AG08470 (cell line): ENCODE data around the genes LCE2D and LCE1D.

GRCh38 chr1:151049775-151050278 lies 2.3 kb downstream of the C1orf56 start:
- RRBS: no CpG with 5 or more reads among the region's 4 CpGs

- RRBS: no CpG with 5 or more reads among the region's 3 CpGs
Measured at GRCh38 chr1:151060800-151061471, 739 bp downstream of the MLLT11 start.

GRCh38 chr1:151144592-151145560 lies 1.6 kb downstream of the SEMA6C start:
- RRBS: no CpG with 5 or more reads among the region's 13 CpGs

- RRBS: no CpG with 5 or more reads among the region's 5 CpGs
Measured at GRCh38 chr1:151164581-151165043, 1.1 kb downstream of the LYSMD1 start.

- RRBS: no CpG with 5 or more reads among the region's 19 CpGs
Measured at GRCh38 chr1:151198194-151198484, 213 bp upstream of the PIP5K1A start.

DNA sequence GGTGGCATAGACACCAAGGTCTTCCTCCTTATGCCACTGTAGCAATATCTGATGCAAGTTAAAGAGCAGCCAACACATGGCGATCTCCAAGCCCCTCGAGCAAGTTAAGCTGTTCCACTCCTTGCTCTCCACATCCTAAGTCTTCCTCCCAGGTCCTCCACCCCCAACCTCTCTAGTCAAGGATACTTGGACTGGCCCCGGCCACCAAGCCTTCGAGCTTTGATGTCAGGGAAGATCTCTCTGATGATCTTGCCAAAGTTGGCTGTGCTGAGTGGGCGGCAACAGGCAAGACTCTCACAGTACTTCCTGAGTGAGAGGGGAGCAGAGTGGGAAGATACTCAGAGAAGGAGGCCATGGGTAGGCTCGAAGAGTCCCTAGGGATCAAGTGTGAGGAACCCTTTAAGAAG lies 2.8 kb downstream of the RFX5 start:
- RRBS: no CpG with 5 or more reads among the region's 6 CpGs

DNA sequence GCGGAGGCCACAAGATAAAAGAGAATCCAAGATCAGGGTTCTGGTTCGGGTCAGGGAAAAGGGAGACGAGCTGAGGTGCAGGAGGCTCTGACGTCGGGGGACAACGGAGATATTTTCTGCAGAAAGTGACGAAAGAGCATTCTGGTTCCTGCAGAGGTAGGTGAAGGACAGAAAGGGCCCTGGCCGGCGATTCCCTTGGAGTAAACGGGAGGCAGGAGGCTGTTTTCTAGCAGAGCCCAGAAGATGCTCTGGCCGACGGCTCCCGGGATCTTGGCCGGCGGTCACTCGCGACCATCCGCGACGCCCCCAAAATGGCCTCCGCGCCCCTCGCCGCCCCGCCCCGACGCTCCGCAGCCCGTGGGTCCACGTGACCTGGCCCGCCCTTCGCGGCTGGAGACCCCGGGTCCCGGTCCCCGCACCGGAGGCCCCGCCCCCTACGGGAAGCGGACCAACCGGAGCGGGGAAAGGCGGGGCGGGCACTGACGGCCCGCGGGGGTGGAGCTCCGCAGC lies 287 bp upstream of the CGN start:
- RRBS: 5% methylated on average over 6 of the region's 48 CpGs

DNA sequence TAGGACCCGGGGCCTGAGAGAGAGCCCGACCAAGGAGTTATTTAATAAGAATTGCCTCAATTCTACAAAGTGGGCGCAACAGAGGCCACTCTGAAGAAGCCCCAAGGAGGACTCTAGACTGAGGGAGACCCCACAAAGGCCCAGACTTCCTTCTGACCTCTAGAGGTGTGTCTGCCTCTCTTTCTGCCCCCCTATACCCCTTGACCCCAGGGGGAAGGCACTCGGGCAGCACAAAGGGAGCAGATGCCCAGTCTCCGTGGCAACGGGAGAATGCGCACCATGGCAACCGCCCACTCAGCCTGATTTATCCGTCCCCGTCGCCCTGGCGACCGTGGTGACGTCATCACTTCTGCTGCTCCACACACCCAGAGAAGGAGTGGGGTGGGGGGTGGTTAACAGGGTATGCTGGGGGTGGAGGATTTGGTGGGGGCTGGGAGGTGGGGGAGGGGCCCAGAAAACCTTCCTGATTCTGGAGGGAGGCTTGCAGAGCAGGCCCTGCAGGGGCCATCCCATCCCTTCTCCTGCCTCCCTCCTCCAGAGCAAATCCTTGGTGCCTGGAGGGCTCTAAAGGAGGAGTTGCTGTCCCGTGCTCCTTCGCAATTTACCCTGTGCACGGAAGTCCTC lies 6.4 kb downstream of the CELF3 start:
- RRBS: no CpG with 5 or more reads among the region's 17 CpGs

DNA sequence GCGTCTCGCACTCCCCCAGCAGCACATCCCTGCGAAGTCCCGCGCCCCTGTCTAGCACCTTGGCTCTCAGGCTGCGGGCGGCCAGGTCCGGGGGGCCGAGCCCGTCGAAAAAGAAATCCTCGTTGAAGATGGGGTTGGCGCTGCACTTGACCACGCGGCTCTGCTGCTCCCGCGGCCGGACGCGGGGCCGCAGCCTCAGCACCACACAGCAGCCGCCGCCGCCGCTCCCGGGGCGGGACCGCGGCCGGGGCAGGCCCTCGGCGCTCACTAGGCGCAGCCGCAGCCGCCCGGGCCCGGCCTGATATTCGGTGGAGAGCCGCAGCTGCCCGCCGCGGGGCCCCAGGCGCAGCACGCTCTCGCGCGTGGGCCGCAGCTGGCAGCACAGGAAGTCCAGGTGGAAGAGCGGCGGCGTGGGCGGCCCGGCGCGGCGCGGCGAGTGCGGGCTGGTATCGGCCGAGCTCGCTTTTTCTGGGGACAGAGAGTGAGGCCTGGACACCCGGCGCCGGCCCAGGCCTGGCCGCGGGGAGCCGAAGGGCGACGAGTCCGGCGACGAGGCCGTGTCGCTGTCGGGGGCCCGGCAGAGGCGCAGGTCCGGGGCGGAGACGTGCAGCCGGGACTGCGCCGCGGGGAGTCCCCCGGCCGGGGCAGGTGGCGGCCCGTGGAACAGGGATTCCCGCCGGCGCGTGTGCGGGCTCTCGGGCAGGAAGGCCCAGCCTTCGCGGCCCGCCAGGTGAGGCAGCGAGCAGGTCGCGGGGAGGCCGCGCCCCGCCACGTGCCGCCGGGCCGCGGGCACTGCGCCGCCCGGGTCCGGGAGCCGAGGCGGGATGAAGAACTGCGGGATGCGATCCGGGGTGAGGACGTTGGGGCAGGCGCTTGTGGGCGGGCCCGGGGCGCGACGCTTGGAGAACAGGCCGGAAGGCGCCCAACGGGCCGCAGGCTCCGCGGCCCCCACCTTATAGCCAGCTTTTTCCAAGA lies 1.3 kb downstream of the C2CD4D start:
- RRBS: 13% methylated on average over 63 of the region's 131 CpGs

- RRBS: no CpG with 5 or more reads among the region's 3 CpGs
Measured at GRCh38 chr1:151897905-151898128, 11.5 kb downstream of the THEM4 start.

DNA sequence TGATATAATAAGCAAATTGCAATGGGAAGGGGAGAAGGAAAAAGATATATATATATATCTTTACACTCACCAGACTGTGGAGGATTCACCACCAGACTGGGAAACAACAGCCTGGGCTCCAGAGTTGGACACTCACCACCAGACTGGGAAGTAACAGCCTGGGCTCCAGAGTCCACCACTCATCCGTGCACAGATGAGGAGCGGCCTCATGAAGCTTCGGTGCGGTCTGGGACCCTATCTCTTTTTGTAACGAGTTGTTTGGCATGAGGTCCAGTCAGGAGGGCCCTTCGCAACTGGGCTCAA lies 40.3 kb downstream of the S100A10 start:
- RRBS: no CpG with 5 or more reads among the region's 6 CpGs

DNA sequence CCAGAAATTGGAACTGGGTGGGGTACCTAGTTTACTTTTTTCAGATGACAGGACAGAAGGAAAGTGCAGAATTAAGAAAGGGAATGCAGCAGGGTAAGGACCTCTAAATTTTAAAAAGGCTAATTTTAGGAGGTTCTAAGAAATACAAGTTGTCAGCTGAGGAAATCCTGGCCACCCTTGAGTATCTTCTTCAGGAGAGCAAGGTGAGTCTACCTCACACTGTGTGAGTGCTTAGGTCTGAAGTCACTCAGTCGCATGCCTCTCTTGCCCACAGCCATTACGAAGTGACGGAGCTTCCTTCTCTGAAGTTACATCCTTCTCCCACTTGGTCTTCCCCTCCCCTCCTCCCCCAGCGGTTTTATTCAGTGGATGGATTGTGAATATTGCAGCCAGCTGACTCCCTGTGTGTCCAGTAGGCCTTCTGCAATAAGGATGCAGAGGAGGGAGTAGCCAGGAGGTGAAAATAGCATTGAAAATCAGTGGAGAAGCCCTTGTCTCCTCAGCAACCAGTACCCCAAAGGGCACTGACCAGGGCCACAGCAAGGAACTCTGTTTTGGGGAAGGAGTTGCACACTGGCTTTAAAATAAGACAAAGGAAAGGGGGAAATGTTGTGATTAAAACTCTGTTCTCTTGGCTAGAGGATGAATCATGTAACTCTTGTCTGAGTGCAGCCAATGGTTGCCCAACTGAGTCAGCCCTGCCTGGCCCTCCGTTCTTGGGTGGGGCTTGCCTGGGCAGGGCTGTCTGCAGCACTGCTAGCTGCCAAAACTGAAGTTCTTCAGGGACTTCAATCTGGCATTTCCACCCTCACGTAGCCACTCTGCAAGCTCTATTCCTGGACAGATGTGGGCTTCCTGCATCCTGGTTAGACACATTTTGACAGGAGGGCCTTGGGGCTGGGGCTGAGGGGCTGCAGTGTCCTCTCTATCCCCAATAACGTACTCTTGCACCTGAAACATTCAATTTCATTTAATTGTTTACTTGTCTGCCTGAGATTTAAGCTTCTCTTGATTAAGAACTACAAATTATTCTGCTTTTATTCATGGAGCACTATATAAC lies 4.3 kb downstream of the S100A10 start:
- RRBS: no CpG with 5 or more reads among the region's 7 CpGs

GRCh38 chr1:152031299-152032308 lies 5.2 kb downstream of the S100A11 start:
- RRBS: no CpG with 5 or more reads among the region's 12 CpGs

DNA sequence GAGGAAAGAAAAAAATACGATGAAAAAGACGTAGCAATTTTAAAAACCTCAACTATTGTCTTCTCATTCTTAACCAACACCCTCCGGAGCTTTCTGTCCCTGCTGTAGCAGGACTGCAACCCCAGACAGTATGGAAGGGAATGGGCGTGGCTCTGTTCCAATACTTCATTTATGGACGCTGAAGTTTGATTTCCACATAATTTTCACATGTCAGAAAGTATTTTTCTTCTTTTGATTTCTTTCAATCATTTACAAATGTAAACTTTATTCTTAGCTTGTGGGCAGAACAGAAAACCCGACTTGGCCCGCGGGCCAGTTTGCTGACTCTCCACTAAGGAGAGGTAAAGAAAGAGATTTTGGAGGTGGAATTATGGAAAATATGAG lies 967 bp downstream of the S100A11 start:
- RRBS: no CpG with 5 or more reads among the region's 8 CpGs

- RRBS: no CpG with 5 or more reads among the region's 5 CpGs
Measured at GRCh38 chr1:152663127-152663675, at the start of gene LCE2D. TSS of gene LCE2D (plus strand) at chr1:152663380.

DNA sequence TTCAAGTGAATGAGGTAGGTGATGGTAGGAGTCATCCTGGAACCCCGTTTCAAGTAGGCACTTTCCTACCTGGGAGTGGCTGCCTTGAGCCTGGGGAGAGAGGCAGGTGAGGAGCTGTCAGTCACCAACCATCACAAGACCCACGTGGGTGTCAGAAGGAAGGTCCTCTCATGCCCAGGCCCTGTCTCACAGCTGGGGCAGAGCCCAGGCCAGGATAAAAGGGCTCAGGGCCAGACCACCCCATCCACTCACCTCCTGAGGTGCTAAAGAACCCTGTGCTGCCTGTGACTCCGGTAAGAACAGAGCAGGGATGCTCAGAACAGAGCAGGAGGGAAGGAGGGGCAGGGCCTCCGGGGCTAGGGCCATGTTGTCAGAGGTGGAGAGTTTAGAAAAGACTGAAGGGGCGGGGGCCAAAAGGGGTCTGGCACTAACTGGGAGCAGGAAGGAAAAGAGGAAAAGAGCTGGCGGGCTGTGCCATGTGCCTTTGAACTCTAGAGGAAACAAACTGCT lies at the start of gene LCE1D:
TSS of gene LCE1D (plus strand) at position 243 of the 510 bp plus-strand sequence.
- RRBS: 18% methylated on average over 2 of the region's 6 CpGs